ENCODE results near the genes TMEM181 and DYNLT1.

- PRO-cap: no peak
Observed at GRCh38 chr6:157530151-157530692, 149.2 kb downstream of the ZDHHC14 start.

DNA sequence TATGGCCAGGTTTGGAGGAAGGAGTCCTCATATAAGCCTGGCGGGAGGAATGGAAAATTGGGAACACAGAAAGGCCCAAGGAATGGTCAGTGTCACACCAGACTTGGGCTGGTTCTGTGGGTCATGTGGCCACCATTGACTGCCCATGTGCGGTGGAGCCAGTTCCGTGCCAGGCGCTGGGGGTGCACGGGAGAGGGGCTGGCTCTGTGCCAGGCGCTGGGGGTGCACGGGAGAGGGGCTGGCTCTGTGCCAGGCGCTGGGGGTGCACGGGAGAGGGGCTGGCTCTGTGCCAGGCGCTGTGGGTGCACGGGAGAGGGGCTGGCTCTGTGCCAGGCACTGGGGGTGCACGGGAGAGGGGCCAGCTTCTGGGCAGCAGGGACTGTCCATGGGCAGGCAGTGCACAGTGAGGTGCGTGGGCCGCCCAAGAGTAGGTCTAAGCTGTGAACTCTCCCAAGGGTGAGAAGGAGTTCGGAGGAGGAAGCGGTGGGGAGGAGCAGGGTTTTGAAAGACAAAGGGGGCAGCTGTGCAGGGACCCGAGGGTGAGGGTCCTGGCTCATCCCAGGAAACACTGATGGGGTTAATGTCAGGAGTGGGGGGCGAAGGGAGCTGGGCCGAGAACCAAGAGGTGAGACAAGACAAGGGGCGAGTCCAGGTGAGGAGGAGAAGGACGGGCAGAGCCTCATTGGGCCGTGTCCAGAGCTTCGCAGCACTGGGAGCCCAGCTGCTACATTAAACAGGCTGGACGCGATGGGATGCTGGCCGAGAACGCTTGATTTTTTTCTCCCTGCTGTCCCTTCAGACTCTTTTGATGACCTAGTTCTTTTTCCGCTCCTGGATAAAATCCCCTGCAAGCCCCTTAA, 173.0 kb upstream of the SNX9 start:
- PRO-cap: no peak

DNA sequence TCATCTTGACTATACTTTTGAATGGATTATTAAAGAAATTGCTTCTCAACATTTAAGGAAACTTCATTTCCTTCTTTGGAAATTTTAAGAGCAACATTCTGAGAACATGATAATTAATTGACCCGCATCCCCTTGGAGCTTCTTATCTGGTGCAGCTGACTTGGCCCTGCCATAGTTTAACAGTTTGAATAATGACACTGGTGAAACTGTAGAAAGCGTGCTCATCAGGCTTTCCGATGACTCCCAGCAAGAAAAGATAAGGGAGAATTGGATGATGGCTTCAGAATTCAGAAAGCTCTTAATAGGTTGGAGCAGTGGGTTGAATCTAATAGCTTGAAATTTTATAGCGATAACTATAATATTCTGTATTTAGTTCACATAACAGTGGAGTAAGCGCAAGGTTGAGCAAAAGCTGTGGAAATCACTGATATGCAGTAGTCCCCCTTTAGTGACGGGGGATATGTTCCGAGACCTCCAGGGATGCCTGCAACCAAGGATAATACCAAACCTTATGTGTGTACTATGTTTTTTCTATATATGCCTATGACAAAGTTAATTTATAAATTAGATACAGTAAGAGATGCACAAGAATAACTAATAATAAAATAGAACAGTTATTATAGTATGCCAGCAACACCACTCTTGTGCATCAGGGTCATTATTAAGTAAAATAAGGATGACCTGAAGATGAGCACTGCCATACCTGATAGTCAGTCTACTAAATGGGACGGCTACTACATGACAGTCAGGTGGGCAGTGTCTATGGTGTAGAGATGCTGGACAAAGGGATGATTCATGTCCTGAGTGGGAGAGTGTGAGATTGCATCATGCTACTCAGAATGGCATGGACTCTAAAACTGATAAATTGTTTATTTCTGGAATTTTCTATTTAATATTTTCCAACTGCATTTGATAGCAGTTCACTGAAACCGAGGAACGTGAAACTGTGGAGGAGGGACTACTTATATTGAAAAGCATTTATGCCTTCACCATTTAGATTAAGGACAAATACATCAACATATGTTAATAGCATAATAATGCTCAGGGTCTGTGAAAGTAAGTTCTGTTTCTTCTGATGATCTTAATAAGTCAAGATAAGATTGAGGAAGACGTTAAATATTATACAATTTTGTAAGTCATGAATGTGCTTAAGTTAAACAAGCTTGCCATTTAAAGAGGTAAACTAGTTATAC, 38.6 kb downstream of the SNX9 start:
- PRO-cap: no peak

- PRO-cap: no peak
Observed at GRCh38 chr6:157883019-157883874, 60.2 kb downstream of the SNX9 start.

- PRO-cap: no peak
Observed at GRCh38 chr6:157889727-157890397, 66.8 kb downstream of the SNX9 start.

DNA sequence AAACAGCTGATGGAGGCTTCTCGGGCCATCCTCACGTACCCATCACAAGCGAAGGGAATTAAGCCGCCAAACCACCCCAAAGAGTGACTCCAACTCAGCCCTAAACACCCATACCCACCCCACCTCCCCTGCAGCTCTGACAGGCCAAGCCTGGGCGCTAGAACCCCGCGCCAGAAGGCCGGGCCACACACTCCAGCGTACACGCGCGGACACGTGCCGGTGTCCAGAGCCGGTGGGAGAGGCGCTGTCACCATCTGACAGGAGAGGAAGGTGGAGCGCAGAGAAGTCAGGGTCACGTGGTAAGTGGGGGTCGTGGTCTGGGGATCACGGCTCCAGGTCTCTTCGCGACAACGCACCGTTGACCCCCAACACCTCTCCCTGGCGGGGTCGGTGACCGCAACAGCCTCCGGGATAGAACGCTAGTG, 765 bp upstream of the SYNJ2 start:
- PRO-cap: no peak

- PRO-cap: no peak
Observed at GRCh38 chr6:158500067-158500350, 59.9 kb upstream of the TMEM181 start.

DNA sequence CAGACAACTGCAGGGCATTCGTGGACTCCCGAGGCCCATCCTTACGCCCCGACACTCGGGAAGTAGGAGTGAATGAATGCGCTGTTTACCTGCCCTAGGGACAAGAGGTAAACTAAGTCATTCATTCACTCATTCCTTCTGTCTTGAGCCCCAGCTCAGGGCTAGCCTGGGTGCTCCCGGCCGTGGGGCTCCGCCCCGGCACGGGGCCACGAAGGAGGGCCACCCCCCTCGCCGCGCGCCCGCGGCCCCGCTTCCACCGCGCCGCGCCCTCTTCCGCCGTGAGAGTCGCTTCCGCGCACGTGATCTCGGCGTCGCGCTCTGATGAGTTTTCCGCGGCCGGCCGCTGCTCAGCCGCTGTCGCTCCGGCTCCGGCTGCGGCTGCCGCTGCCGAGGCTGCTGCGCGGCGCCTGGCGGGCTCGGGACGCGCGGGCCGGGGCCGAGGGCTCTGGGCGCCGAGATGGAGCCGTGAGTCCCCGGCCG, at the start of gene TMEM181:
TSS of gene TMEM181 (plus strand) at position 324 of the 480 bp plus-strand sequence.
- PRO-cap: bidirectional peak, plus-strand start at position 350 of the sequence, minus-strand start at position 280 of the sequence

GRCh38 chr6:158565874-158567102, 6.4 kb downstream of the TMEM181 start:
- PRO-cap: no peak

GRCh38 chr6:158625465-158626639, 18.7 kb downstream of the DYNLT1 start:
- PRO-cap: no peak

DNA sequence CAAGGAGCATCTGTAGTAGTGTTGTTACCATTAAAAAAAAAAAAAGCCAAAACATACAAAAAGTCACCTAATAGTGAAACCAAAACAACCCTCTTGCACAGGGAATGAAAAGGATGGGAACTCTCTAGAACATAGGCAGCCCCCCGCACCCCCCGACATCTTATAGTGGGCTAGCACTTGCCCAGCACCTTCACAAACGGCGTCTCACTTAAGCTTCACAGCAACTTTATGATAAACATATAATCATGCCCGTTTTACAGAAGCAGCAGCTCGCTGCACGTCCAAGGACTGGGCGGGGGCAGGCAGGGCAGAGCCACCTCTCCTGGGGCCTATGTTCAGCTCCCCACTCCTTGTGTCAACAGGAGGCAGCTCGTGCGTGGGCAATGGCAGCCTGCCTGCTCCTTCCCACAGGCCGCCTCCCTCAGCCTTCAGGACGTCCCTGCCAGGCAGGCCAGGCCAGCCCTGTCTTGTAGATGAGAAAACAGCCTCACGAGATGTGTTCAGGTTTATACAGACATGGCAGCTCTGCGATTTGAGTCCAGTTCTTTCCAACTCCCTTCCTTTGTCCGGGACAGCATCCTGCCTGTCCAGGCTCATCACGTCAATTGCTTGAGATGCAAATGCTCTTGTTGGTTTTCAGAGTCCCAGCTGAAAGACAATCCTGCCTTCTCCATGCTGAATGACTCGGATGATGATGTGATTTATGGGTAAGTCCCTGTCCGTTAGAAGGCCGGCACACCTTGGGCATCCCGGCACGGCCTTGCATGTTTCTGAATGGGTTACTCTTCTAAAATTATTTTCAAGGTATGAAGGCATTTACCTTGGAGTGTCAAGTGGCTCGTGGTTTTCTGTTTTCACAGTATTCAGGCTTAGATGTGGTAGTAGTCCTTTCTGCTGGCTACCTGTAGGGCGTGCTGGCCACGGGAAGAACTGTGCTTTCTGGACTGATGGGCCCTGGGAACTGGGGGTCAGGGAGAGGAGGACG, 13.6 kb downstream of the DYNLT1 start:
- PRO-cap: no peak

GRCh38 chr6:158631668-158632056, 12.9 kb downstream of the DYNLT1 start:
- PRO-cap: no peak

DNA sequence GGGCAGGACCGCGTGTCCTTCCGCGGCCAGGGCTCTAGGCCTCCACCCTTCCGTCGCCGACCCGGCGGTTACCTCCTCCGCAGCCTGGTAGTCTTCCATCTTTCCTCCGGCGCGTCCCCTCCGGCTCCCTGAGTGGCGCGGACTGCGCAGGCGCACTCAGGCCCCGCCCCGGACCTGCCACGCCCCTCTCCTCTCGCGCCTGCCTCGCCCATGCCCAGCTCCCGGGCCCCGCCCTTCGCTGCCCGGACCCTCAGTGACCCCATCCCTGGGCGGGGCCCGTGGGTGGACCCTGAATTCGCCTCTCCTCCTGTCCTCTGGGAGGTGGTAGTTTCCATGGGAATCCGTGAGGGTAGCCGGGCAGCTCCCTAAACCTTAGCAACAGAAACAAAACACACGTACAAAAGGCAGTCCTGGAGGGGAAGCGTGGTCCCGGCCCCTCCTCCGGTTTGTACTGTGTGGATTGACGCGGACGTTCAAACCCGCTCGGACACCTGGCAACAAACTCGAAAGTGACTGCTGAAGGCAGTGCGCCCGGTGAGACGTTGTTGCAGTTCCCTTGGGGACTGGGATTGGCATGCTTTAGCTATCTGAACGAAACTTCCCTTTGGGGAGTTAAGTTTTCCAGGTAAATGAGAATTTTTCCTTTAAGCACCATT, at the start of gene DYNLT1:
TSS of gene DYNLT1 (minus strand) at position 134 of the 656 bp plus-strand sequence.
- PRO-cap: bidirectional peak, plus-strand start at position 327 of the sequence, minus-strand start at position 116 of the sequence

GRCh38 chr6:158650354-158650871, 559 bp downstream of the SYTL3 start:
- PRO-cap: no peak

GRCh38 chr6:158686751-158688050, 37.3 kb downstream of the SYTL3 start:
- PRO-cap: no peak

- PRO-cap: no peak
Observed at GRCh38 chr6:158704073-158704962, 54.5 kb downstream of the SYTL3 start.

- PRO-cap: no peak
Observed at GRCh38 chr6:158759182-158759629, 60.0 kb downstream of the EZR start.

- PRO-cap: no peak
Observed at GRCh38 chr6:158784430-158785717, 34.3 kb downstream of the EZR start.

- PRO-cap: no peak
Observed at GRCh38 chr6:158796193-158796993, 22.8 kb downstream of the EZR start.

DNA sequence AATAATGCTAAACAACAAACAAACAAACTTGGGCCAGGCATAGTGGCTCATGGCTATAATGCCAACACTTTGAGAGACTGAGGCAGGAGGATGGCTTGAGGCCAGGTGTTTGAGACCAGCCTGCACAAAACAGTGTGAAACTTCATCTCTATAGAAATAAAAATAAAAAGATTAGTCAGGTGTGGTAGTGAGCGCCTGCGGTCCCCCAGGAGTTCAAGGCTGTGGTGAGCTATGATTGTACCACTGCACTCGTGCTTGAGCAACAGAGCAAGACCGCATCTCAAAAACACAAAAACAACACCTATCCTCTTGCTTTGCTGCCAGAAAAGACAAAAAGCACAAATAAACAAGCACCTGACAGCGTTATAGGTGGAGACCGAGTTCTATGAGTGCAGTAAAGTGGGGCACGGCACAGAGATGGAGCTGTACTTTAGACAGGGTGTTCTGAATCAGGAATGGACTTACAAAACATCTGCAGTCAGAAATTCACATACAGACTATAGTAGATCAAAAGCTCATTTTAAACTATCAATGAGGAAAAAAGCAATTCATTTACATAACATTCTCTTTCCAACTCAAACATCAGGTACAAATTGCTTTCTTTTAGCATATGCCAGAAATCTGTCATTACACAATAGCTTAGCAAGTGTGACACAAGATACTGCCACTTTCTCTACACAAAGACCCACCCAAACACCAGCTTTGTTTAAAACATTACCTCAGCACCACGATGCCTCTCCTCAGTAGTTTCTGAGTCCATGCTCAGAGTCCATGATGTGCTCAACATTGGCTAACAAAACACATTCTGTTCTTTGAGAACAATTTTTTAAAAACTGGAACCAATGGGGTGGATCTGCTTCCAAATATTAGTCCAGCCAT, 10.1 kb downstream of the EZR start:
- PRO-cap: no peak

Measured in right cardiac atrium (tissue), 1 donor.